Thoracic aorta endothelial cell (primary cell): ENCODE measurements around a stretch of chr6.

DNA sequence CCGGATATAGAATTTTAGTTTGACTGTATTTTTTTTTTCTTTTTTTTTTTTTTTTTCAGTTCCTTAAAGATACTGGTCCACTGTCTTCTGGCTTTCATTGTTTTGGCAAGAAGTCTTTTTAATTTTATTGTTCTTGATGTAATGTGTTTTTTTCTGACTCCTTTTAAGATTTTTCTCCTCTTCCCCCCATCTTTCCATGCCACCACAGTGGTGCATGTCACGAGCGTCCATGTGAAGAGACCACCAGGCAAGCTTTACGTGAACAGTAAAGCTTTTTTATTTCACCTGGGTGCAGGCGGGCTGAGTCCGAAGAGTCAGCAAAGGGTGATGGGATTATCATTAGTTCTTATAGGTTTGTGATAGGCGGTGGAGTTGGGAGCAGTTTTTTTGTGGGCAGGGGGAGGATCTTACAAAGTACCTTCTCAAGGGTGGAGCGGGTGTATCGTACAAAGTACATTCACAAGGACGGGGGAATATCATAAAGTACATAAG is 198.4 kb downstream of the ARID1B start:
- CAGE, long polyA plus RNA: no peak

DNA sequence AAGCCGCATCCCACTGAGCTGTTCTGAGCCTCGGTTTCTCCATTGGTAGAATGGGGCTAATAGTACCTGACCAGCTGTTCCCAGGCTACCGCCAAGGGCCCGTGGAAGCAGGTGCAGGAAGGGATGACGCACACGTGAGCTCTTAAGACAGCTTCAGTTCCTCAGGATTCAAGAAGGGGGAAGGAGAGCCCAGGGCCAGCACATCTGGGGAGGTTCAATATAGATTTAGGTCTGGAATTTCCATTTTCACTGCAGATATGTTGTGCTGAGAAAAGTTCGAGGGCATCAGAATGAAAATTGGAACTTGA is 61.4 kb upstream of the SNX9 start:
- CAGE, long polyA plus RNA: no peak

DNA sequence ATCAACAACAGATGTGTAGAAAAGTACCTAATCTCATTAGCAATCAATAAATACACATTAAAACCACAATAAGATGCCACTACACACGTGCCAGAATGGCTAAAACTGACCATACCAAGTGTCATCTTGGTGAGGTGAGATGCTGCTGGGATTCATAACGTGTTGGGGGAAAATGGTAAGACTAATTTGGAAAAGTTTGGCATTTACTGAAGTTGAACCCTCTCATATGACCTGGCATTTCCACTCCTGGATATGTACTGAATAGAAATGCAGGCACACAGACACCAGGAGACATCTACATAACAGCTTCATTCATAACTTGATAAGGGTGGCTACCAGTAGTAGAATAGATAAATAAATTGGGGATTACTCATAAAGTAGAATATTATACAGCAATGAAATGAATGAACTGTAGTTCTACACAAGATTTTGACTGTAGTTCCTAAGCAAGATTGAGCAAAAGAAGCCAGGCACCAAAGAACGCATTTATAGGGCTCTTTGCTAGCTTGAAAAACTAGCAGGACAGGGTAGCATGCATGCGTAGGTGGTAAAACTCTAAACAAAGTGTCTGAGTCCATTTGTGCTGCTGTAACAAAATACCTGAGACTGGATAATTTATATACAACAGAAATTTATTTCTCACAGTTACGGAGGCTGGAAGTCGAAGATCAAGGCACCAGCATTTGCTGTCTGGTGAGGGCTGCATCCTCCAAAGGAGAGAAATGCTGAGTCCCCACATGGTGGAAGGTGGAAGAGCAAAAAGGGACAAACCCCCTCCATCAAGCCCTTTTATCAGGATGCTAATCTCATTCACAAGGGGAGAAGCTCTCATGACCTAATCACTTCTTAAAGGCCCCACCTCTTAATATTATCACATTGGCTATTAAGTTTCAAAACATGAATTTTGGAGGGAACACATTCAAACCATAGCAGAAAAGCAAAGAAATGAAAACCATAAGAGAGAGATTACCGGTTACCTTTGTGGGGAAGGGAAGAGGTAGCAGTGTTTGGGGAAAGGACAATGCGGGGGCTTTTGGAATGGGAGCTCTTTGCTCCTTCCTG is 56.1 kb upstream of the SYNJ2 start:
- CAGE, long polyA plus RNA: no peak

DNA sequence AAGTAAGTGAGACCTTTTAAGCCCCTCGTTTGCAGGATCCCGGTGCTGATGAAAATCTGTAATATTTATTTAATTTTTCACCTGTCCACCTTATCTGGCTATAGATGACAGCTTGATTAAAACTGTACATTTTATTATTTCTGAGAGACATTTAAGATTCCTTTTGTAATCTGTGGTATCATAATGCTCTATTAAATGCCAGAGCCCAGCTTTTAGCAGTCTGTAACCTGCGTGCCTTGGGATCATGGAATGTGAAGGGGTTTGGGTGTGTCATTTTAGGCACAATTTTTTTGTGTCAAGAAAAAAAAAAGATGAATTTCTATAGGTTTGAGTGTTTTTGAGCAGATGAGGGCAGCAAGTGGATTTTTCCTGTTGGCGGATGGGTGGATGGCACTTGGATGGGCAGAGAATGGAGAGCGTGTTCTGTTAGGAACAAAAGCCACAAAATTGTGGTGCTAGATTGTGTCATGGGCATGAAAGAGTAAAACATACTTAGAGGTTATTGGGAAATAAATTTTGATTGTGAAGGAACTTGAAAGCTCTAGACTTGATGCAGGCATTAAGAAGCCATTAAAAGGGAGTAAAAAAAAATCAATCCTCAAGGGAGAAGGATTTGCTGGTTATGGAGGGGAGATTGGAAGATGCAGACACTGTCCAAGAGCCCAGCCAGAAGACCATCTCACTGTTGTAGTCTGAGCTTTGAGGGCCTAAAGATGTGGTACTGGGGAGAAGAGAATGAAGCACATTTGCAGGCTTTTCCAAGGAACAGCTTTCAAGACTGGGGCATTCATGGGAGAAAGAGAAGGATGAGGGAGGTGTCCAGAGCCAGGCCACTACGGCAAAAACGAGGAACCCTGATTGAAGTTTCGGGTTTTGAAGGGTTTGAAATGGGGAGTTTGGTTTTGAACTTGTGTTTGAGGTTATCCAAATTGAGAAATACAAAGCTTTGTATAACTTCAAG is 42.5 kb upstream of the SYNJ2 start:
- CAGE, long polyA plus RNA: no peak

- CAGE, long polyA plus RNA: no peak
These were observed 27.2 kb upstream of the SYNJ2 start for GRCh38 chr6:157954074-157955331.

DNA sequence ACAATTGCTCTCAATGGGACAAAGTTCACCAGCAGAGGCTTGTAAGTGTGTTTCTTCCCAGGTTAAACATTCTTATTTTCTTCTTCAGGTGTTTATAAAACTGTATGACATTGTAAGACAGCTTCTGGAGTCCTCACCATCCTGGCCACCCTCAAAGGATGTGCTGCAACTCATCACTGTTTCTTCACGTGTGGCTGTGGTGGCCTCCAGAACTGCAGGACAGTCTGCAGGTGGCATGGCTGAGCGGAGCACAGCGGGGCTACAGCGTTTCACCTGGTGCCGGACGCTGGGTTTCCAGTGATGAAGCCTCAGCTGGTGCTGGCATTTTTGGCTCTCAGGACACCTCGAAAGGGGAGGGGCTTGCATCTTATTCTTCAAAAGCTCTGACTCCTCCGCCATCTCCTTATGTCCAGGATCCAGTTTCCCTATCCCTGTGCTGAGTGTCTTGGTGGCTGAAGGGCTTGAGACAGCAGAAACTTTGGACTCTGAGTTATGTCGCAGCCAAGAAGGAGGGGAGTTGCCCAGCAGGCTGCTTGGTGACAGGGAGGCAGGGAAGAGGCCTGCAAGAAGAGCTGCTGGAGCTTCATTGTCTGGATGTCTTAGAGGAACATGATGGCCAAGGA is 58.5 kb downstream of the GTF2H5 start:
- CAGE, long polyA plus RNA: no peak

- CAGE, long polyA plus RNA: no peak
These were observed 67.1 kb downstream of the TULP4 start for GRCh38 chr6:158379170-158379870.

GRCh38 chr6:158408430-158409025 is 96.3 kb downstream of the TULP4 start:
- CAGE, long polyA plus RNA: no peak

GRCh38 chr6:158412042-158412484 is 99.8 kb downstream of the TULP4 start:
- CAGE, long polyA plus RNA: no peak

- CAGE, long polyA plus RNA: no peak
These were observed 107.8 kb upstream of the TMEM181 start for GRCh38 chr6:158451907-158452763.

DNA sequence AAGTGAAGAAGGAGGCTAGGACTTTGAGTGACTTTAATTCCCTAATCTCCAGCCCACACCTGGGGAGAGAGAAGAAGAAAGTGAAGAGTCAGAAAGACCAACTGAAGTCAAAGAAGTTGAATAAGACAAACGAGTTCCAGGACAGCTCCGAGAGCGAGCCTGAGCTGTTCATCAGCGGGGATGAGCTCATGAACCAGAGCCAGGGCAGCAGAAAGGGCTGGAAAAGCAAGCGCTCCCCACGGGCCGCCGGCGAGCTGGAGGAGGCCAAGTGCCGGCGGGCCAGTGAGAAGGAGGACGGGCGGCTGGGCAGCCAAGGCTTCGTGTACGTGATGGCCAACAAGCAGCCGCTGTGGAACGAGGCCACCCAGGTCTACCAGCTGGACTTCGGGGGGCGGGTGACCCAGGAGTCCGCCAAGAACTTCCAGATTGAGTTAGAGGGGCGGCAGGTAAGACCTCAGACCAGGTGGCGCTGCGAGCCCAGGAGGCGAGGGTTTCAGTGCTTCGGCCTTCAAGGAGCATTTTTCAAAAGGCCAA is 56.1 kb upstream of the TMEM181 start:
- CAGE, long polyA plus RNA: no peak

- CAGE, long polyA plus RNA: no peak
These were observed 5.2 kb downstream of the TMEM181 start for GRCh38 chr6:158564906-158565718.

- CAGE, long polyA plus RNA: no peak
These were observed 41.7 kb downstream of the DYNLT1 start for GRCh38 chr6:158602894-158603127.

GRCh38 chr6:158609372-158609930 is 35.1 kb downstream of the DYNLT1 start:
- CAGE, long polyA plus RNA: no peak

- CAGE, long polyA plus RNA: no peak
These were observed 33.9 kb downstream of the DYNLT1 start for GRCh38 chr6:158610426-158611316.

GRCh38 chr6:158632057-158632988 is 12.2 kb downstream of the DYNLT1 start:
- CAGE, long polyA plus RNA: no peak

GRCh38 chr6:158632989-158634108 is 11.2 kb downstream of the DYNLT1 start:
- CAGE, long polyA plus RNA: no peak

GRCh38 chr6:158674378-158675064 is 24.7 kb downstream of the SYTL3 start:
- CAGE, long polyA plus RNA: no peak

DNA sequence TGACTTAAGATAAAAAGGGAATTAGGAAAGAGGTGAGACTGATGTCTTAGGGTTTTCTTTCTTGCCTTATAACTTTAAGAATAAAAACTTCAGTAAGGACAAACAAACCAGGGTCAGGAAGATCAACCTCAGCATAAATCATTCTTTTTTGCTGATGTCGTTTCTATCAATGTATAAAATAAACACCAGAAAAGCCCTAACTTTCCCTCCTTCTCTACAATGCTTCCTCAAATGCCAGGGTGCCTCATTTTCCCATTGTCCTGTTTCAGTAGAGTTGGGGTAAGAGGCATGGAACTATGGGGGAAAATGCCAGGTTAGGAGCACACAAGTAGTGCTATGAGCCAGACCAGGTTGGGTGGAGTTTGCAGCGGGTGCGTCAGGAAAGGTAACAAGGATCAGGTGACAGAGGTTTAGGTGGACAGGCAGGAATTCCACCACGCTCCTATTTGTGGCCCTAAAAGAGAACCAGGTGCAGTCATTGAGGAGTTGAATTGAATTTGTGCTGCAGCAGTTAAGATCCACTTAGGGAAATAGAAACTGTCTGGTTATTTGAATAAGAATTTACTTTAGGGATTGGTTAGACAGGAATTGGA is 36.4 kb downstream of the SYTL3 start:
- CAGE, long polyA plus RNA: no peak

- CAGE, long polyA plus RNA: no peak
These were observed 58.3 kb downstream of the SYTL3 start for GRCh38 chr6:158707847-158708905.